Bronchial lymph node (tissue), 1 donor: ENCODE measurements around a stretch of chr7.

GRCh38 chr7:130381268-130382171, 1.2 kb downstream of the CPA1 start:
- PRO-cap = no peak

DNA sequence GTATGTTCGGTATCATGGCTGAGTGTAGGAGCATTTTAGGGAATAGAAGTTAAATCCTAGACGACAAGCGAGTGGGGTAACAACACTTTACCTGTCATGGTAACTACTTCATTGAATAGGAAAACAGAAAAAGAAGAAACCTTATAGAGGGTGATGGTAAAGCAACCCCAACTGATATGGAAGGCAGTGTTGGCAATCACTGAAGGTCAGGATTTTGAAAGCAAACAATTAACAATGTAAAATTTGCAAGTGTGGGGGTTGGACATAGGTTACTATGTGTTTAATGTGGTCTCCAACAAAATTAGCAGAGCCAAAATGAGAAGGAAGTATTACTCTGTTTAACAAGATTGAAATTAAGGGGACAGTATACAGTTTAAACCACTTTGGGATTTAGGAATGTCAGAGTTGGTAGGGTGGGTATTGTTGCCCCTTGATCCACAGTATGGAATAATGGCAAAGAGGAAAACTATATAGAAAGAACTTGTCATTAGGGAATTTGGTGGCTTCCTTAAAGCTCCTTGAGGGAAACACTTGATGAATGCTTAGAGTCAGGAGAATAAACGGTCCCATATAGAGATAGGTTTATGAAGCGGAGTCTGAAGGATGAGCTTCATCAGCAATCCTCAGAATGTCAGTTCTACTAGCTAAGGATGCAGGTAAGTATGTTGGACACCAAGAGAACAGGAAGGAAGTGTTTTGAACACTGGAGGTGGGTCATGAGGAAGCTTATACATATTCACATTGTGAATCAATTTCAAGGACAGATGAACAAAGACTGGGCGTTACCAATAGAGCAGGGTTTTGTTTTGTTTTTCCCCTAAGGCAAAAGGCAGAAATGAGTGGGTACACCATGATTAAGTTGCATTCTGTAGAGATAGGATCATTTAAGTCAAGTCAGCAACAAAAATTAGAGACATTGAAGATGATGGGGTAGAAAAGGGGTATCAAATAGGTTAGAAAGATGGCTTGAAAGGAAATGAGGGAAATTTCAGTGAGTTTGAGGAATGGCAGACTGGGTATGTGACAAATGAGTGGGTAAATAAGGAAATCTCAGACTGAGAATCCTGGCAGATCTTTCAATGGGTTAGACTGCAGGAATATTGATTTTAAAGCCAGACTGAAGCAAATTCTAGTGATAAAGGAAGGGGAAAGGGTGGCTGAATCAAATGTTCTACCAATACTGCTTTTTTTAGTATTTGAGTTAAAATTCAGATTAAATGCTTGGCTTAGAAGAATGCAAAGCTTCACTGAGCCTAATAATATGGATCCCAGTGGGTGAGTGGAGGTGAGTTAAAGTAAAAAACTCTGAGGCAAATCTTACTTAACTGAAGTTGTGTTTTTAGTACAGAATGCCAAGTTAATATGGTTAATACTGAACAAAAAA, 51.5 kb downstream of the MEST start:
- PRO-cap = no peak

- PRO-cap = no peak
These were observed 167.5 kb upstream of the KLF14 start for GRCh38 chr7:130901198-130902210.

- PRO-cap = no peak
These were observed 169.5 kb upstream of the KLF14 start for GRCh38 chr7:130903238-130904107.

GRCh38 chr7:130925929-130926803, 192.2 kb upstream of the KLF14 start:
- PRO-cap = unidirectional peak, plus-strand start at chr7:130926157; unidirectional peak, minus-strand start at chr7:130926630

- PRO-cap = bidirectional peak, plus-strand start at chr7:130930589, minus-strand start at chr7:130930350
These were observed 196.2 kb upstream of the KLF14 start for GRCh38 chr7:130930069-130930765.

- PRO-cap = unidirectional peak, plus-strand start at chr7:130941064
These were observed 206.7 kb upstream of the KLF14 start for GRCh38 chr7:130940562-130941296.

GRCh38 chr7:130956541-130957194, 222.7 kb upstream of the KLF14 start:
- PRO-cap = bidirectional peak, plus-strand start at chr7:130956916, minus-strand start at chr7:130956874

DNA sequence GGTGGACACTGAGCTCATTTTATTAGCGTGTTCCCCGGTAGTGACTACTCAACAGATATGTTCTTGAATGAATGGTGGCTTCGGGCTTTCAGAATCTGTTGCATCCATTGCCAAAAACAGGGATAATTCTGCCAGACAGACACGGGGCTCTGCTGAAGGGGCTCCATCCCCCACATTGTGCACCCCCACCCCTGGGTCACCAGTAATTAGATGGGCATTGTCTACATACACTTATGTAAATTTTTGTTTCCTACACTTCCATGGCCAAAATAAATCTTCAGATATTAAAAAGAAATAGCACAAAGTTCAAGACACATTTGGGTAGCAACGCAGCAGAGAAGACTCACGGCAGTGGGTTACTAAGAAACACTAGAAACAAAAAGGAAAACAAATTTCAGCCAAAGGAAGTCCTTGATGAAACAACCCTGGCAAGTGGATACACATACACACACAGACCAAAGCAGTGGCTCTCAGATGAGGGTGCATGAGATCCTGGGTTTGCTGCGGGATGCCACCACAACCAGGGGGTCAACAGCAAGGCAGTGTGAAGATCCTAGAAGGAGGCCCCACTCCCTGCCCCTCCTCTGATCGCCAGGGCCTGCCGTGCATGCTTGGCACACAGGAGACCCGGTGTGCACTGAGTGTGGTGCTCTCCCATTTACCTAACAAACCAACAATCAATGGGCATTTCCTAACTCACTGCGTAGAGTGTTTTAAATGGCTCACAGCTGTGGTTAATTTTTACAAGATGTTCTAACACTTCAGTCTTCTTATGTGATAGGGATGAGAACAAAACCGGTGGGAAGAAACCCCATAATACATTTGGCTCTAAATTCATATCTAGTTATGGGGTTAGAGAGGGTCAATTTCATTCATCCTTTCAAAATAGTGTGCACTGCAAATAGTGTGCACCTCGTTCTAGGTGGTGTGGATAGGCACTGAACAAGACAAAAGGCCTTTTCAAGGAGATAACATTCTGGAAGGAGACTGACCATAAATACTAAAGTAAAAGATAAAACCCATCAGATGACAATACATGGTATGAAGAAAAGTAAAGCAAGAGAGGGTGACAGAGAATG, 252.3 kb upstream of the KLF14 start:
- PRO-cap = no peak

DNA sequence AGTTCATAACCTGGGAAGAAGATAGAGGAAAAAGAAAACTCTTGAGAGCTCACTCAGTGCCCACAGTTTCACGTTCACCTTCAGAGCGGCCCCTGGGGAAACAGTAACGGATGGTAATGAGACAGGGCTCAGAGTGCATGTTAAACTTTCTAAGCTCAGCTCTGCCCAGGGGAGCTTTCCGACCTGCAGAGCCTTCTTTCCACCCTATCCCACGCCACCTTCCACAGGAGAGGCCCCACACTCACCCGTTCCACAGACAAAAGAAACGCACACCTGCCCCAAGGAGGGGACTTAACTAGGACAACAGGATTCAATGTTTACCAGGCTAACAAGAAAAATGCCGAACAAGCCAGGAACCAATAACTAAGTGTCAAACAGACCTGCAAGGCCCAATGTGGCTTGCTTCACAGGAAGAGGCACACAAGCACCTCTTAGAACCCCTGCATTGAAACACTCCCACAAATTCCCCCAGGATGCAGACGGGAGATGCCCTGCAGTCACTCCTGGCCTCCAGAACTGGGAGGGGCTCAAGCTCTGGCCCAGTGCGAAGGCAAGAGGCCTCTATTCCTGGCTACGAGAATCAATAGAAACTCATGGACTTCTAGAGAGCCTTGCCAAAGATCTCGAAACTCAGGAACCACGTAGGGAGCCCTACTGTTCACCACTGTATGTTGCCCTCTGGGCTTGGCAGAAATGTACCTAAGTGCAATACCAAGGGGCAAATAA, 260.2 kb upstream of the KLF14 start:
- PRO-cap = no peak

- PRO-cap = bidirectional peak, plus-strand start at chr7:130997184, minus-strand start at chr7:130996935
These were observed 262.8 kb upstream of the KLF14 start for GRCh38 chr7:130996696-130997411.

DNA sequence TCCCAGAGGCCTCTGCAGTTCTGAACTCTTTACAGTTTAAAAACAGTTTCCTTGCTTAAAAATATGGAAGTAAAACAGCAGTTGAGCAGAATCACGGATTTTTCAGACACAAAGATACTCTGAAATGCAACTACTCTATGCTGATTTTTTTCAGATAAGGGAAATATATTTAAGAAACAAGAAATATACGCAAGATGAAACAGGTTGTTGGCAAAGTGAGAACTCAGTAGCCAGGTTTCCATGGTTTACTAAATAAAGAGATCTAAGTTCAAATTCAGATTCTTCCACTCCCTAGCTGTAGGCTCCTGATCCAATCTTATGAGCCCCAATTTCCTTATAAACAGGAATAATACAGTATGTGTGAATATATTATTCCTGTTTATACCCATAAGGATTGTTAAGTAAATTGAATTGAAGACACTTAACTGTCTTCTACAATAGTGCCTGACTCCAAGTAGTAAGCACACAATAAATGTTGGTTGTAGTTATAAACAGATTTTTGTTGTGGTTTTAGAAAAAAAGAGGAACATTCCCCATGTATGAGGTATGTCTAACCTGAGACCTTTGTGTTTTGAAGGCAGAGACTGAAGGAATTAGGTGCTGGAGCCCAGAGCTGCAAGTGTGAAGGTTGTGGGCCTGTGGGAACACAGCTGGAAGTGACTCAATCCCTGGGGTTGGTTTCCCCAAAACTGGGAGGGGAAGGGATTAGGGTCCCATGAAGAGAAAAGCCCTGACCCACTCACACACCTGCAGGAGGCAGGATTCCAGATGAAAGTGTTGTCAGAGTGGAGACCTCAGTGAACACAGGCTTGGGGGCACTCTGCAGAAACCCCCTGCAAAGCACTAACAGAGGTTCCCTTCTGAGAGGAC, 264.9 kb upstream of the KLF14 start:
- PRO-cap = no peak

DNA sequence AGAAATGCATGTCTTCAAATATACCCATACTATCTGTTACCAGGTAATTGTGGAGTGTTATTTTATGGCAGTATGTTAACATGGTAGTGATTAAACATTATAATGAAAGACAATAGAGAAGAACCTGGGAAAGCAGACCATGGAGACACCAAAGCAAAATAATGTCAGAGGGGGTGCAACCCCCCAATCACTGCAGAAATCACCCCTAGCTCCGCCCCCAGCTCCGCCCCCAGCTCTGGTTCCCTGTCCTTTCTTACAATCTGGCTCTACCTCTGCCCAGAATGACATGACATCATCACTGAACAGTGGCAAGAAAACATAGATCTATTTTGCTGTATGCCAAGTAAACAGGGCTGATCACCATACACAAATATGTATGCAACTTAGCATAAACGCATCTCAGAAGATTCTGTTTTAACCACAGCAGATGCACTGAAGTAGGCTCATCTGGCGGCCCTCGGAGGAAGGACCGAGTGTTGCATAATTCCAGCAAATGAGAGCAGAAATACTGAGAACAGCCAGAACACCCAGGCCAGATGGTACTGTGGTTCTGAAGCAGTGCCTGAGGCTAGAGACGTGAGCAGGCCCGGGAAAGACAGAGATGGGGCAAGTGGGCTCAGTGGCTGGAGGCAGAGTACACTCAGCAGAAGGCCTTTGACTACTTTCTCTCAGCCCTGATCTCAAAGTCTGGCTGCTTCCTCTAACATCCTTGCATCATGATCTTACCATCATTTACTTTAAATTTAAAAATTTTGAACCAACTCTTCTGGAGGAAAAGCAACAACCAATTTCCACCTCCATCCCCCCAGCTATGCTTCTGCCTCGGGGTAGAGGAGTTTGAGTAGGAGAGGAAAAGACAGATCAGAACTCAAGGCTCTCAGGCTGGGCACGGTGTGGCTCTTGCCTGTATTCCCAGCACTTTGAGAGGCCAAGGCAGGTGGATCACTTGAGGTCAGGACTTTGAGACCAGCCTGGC, 293.4 kb upstream of the KLF14 start:
- PRO-cap = no peak

DNA sequence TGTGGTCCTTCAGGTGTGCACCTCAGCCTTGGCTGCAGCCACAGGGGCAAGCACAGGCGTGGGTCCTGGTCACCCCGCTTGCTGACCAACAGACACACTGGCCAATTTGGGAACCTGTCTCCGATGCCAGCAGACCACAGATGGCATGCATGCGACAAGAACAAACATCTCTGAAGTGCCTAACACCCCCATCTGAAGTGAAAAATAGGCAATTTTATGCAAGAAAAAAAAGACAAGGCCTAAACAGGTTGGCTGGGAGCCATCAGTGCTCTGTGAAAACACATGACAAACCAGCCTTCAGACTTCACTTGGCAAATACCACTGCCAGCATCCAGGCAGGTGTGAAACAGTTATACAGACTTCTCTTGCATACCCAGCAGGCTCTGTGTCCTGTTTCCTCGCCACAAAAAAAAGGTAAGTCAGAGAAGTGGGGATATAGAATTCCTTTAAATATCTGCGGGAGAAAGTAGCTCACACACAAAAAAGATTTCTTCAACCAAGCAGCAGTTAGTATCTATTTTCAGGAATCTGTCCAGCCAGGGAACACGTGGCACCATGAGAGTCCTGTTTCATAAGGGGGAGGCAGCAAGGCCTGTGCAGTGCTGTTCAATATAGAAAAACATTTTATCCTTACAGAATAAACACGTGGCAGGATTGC, 293.4 kb upstream of the MKLN1 start:
- PRO-cap = no peak

GRCh38 chr7:131046633-131047425, 280.8 kb upstream of the MKLN1 start:
- PRO-cap = no peak

DNA sequence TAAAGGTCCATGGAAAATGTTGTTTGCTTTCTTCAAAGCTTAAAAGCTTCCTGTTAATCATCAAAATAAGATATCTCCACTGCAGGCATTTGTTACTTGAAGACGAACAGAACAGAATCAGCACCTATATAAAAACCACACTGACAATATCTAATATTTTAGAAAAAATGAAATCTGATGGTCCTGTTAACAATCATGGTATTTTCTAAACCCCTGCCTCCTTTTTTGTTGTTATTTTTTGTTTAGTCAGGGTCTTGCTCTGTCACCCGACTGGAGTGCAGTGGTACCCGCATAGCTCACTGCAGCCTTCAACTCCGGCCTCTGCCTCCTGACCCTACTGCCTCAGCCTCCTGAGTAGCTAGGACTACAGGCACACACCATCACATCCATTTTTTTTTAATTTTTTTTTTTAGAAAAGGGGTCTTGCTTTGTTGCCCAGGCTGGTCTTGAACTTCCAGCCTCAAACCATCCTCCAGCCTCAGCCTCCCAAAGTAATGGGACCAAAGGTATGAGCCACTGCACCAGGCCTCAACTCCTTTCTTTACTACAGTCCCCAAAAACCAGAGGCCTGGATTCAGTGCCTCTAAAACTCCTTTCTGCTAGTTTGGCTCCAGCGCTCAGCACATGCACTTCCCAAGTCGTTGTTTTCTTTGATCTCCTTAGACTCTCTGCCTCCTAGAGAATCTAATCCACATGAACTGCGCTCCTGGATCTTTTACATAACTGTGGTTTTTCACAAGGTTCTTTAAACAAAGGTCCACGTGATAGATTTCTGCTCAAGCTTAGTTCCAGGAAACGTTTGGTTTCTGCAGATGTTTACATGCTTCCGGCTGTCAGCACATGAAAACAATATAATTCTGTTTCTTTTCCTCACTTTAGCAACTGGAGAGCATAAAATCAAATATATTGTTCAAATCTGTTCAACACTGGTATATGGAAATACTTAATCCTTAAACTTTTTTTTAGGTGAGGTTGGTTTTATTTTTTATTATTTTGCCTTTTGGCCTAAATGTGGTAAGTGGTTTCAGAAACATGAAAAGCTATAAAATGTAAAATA, 270.8 kb upstream of the MKLN1 start:
- PRO-cap = bidirectional peak, plus-strand start at position 873 of the sequence, minus-strand start at position 721 of the sequence

GRCh38 chr7:131066340-131067007, 261.2 kb upstream of the MKLN1 start:
- PRO-cap = no peak

DNA sequence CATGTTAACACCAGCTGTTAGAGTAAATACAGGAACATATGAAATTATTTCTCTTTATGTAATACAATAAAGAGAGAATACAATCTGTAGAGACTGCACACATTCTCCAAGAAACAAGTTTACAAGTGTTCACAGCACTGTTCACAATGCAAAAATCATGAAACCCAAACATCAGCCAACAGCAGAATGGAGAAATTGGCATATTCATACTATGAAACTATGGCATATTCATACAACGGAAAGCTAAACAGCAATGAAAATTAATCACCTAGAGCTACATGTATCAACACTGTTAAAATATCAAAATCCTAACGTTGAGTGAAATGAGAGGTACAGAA, 240.4 kb upstream of the MKLN1 start:
- PRO-cap = no peak

DNA sequence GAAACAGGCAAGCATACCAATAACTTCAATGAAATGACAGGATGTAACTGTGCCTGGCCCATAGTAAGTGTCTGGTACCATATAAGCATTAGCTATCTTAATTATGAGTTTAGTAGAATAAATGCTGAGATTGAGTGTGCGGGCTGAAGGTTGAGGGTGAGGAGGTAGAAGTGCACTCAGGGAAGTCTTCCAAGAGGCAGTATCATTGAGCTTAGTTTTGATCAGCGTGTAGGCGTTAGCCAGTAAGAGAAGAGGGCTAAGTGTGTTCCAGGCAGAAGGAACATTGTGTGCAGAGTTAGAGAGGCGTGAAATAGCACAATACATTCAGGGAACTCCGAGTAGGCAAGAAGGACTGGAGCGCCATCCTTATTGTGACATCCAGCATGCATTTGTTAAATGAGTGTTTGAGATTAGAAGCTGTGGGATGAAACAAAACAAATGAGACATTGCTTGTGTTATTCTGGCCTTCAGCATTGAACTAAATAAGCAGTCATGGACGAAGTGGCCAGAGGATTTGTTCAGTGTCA, 140.9 kb upstream of the MKLN1 start:
- PRO-cap = no peak

DNA sequence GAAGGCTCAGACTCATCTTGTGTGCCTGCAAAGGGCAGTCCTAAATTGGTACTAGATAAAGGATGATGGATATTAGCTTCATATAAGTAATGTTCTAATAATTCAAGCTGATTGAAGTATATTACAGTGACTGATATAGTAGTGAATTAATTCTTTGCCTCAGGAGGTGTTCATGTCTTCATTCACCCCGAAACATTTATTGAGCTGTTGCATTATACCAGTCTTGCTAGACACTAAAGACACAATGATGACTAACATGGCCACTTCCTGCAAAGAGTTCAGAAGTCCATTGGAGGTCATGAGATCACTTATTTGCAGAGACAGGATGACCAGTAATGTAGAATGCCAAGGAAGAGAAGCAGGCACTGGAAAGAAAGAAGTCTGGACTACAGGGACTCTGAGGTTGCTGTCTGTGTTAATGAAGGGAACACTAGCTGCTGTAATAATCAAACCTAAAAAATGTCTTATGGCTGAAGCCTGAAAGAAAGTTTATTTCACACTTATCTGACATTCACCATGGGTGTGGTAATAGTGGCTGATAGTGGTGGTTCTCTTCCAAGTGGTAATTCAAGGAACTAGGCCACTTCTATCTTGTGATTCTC, 89.4 kb upstream of the MKLN1 start:
- PRO-cap = bidirectional peak, plus-strand start at position 340 of the sequence, minus-strand start at position 243 of the sequence